Daoy (cell line): ENCODE measurements around a stretch of chr5.

GRCh38 chr5:125093741-125094195 lies 347.3 kb upstream of the ZNF608 start:
- RAMPAGE, long total RNA: no peak

DNA sequence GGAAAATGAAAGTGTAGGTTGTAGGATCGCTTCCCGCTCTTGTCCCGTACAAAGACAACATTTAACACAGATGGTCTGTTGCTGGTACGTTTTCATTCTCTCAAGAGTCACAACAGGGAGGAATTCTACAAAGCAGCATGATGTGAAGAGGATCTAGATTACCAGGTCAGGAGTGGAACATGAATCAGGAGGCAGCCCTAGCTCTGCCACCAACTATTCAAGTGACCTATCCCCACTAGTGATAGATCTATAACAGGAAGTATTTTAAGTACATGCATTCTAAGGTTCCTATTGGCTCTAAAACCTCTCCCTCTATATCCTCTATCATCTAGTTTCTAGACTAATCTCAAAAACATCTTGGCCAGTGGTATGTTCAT lies 58.8 kb upstream of the GRAMD2B start:
- RAMPAGE, long total RNA: no peak

DNA sequence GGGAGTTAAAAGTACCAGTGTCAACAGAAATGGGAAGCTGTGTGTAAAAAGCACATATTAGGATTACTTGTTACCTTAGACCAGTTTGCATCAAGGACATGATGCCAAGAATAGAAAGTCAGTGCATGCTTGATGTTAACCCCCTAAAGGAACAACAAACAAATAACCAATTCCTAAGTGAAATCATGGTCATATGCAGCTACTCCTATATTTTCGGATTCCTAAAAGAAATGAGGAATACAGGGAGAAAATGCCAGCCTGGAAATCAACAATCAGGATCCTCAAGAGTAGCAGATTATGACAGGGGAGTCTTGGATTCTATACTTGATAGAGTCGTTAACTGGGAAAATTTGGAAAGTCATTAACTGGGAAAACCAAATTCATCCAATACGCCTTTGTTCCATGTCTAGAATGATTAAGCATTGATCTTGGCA lies 18.9 kb upstream of the GRAMD2B start:
- RAMPAGE, long total RNA: no peak

- RAMPAGE, long total RNA: no peak
These were observed 30.8 kb downstream of the GRAMD2B start for GRCh38 chr5:126453986-126454450.

DNA sequence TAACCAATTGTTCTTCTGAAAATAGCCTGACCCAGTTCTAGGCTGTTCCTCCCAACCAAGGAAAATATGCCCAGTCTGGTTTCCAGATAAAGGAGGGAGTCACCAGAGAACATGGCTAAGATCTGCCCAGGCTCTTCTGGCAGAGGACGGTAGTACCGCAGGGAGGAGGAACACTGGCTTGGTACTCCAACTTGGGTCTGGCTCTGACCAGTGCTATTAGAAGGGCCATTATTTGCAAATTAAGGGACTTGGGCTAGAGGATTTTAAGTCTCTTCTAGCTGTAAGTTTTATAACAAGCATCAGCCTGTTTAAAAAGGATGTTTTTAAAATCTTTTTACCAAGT lies 63.2 kb downstream of the GRAMD2B start:
- RAMPAGE, long total RNA: no peak

GRCh38 chr5:126502086-126502655 lies 79.0 kb downstream of the GRAMD2B start:
- RAMPAGE, long total RNA: no peak

DNA sequence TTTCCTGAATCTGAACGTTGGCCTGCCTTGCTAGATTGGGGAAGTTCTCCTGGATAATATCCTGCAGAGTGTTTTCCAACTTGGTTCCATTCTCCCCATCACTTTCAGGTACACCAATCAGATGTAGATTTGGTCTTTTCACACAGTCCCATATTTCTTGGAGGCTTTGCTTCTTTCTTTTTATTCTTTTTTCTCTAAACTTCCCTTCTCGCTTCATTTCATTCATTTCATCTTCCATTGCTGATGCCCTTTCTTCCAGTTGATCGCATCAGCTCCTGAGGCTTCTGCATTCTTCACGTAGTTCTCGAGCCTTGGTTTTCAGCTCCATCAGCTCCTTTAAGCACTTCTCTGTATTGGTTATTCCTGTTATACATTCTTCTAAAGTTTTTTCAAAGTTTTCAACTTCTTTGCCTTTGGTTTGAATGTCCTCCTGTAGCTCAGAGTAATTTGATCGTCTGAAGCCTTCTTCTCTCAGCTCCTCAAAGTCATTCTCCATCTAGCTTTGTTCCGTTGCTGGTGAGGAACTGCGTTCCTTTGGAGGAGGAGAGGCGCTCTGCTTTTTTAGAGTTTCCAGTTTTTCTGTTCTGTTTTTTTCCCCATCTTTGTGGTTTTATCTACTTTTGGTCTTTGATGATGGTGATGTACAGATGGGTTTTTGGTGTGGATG lies 118.0 kb downstream of the LMNB1 start:
- RAMPAGE, long total RNA: no peak

DNA sequence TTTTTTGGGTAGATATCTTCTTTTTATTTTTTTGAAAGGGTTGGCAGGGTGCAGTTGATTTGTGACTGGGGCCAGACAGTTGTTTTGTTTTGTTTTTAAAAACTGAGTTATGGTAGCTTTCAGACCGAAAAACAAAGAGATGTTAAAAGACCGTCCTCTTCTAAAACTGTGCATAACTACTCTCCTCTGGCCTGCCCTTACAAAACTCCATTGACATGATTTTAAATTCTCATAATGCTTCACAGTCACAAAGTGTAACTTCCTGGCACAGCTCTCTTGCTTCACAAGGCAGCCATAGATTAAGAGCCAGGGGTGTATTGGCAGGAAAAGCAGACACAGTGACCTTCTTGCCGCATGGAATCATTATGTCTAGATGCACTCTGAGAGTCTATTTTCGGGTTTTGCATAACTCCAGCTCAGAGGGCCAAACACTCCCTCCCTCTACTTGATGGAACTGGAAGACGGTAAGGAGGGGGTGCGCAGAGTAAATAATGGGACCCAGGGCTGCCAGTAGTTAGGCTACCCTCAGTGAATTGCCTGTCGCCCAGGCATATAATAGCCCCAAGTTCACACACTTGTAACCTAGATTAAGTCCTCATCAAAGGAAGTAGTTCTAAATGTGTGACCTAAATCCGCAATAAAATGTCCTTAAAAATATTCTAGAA lies 110.1 kb downstream of the MARCHF3 start:
- RAMPAGE, long total RNA: no peak

DNA sequence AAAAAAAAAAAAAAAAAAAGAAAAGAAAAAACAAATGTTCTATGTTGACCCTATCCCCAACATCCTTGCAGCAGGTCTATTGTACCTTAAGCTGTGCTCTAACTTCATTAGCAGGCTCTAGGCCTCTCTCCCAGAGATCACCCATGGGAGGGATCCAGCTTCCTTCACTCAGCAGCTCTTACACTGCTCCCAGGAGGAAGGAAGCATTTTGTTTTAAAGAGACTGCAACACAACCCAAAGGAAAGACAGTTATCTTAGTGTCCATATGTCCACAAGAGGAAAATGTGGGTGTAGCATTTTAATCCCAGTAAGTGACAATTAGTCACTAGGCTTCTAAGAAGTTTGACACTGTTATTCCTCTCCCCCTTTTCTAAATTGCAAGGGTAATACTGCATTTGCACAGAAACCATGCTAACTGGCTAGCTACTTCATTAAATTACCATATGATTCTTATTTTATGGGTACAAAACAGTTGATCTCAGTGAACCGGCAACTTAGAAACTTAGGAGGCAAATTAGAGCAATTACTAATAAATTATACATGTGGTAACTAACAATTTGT lies 58.8 kb downstream of the MARCHF3 start:
- RAMPAGE, long total RNA: no peak

- RAMPAGE, long total RNA: no peak
These were observed 48.2 kb downstream of the MARCHF3 start for GRCh38 chr5:126982066-126982672.

DNA sequence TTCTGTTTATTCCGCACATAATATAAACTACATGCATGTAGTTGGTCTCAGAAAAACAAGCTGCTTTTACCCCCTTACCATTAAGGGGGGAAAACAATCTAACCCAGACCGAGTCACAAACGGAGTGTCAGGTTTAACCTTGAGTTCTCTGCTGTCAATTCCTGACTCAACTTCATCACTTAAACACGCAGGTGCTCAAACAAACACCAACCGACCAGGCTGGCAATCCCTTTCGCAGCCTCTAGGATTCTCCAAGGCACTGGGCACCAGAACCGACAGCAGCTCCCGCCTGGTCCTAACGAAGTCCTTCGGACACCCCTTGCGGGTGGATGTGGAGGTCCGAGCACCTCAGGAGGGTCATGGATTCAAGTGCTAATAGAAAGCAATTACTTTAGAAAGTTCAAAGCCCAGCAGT lies 931 bp downstream of the MARCHF3 start:
- RAMPAGE, long total RNA: no peak

DNA sequence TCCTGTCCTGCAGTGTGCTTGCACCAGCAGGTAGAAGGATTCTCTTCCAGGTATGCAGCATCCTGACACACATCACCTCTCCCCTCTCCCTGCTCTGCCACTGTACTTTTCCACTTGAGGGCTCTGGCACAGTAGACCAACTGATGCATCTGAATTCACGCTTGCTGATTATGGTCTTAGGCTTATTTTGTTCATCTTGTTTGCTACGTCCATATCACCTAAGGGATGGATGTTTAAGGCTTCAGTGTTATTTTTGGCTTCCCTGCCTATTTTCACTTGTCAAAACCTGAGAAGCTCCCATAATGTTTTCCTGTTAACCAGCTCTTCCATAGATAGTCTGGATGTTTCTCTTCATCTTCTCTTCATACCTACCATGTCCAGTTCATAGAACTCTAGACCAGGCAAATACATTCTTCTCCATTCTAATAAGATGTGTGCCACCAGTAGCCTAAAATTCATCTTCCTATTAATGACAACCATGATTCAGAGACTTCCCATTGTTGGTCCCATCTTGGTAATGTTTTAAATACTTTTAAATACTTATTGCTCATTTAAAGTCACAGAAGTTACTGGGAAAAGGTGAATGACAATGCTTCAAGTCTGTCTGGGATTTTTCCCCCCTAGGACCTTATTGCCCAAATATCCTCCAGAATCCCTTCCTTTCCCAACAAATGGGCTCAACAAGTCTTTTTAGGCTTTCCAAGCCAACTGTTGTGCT lies 64.8 kb upstream of the SLC12A2 start:
- RAMPAGE, long total RNA: no peak

DNA sequence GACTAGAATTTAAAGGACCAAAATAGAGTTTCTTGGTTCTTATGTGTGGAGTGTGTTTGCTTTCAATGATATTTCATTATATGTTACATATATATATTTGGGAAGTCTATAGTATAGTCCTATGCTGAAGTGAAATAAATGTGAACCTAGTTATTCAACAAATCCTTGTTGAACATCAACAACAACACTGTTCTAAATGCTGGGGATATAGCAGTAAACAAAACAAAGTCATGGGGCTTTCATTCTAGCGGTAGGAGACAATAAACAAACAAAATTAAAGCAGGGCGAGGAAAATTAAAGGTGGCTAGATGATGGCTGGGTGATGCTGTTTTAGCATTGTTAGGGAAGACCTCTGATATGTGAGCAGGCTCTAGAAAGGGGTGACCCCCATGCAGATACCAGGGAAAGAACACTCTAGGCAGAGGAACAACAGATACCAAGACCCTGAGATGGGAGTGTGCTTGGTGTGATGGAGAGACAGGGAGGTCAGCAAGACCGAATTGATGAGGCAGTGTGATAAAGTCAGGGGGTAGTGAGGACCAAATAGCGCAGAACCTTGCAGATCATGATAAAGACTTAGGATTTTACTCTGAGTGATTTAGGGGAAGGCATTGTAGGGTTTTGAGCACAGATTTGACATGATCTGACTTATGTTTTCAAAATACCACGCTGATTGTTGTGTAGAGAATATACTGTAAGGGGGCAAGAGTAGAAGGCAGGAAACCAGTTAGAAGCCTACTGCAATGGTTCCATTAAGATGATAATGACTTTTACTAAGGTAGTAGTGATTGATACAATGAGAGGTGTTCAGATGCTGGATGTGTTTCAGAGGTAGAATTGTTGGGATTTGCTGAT lies 7.0 kb downstream of the SLC12A2 start:
- RAMPAGE, long total RNA: no peak

DNA sequence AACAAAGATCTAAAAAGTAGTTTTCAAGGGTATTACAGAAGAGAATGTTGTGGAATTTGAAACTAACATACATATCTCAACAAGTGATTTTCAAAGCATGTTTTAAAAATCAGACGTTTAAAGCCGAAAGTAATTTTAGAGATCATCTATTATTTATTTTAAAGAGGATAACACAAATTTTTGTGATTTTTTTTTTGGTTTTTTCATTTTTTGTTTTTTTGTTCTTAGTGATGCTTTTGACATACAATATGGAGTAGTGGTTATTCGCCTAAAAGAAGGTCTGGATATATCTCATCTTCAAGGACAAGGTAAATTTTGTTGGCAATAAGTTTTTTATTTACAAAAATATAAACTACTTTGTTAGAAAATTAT lies 87.9 kb downstream of the SLC12A2 start:
- RAMPAGE, long total RNA: no peak

DNA sequence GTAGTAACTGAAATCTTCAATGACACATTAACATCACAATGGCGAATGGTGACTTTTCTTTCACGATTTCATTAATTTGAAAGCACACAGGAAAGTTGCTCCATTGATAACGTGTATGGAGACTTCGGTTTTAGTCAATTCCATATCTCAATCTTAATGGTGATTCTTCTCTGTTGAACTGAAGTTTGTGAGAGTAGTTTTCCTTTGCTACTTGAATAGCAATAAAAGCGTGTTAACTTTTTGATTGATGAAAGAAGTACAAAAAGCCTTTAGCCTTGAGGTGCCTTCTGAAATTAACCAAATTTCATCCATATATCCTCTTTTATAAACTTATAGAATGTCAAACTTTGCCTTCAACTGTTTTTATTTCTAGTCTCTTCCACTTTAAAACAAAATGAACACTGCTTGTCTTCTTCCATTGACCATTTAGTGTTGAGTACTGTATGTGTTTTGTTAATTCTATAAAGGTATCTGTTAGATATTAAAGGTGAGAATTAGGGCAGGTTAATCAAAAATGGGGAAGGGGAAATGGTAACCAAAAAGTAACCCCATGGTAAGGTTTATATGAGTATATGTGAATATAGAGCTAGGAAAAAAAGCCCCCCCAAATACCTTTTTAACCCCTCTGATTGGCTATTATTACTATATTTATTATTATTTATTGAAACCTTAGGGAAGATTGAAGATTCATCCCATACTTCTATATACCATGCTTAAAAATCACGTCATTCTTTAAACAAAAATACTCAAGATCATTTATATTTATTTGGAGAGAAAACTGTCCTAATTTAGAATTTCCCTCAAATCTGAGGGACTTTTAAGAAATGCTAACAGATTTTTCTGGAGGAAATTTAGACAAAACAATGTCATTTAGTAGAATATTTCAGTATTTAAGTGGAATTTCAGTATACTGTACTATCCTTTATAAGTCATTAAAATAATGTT lies 103.4 kb downstream of the SLC12A2 start:
- RAMPAGE, long total RNA: no peak

DNA sequence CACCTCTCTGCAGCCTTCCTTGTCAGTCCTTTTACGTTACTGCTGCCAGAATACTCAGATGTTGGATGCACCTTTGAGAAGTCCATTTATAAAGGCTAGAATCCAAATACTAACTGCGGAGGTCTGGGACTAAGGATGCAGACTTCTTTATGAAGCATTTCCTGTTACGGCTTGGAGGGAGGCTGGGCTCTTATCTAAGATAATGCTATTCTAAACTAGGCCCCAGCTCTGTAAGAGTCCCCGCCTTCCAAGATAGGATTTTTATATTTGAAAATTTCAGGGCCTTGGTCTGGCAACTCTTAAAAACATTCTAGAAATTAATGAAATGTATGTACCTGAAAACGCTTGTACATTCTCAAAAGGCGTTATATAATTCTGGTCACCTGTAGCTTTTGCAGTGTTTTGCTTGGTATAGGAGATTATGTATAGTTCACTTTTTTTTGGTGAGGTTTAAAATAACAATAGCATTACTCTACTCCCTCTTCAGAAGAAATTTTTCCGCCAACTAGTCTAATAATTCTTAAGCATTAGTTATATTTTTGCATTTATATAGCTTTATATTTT lies 2.2 kb downstream of the ISOC1 start:
- RAMPAGE, long total RNA: no peak

GRCh38 chr5:129751514-129751909 lies 3.6 kb downstream of the MINAR2 start:
- RAMPAGE, long total RNA: no peak

GRCh38 chr5:129990737-129991063 lies 86.4 kb downstream of the CHSY3 start:
- RAMPAGE, long total RNA: no peak

- RAMPAGE, long total RNA: no peak
These were observed 128.6 kb downstream of the CHSY3 start for GRCh38 chr5:130032721-130033310.

DNA sequence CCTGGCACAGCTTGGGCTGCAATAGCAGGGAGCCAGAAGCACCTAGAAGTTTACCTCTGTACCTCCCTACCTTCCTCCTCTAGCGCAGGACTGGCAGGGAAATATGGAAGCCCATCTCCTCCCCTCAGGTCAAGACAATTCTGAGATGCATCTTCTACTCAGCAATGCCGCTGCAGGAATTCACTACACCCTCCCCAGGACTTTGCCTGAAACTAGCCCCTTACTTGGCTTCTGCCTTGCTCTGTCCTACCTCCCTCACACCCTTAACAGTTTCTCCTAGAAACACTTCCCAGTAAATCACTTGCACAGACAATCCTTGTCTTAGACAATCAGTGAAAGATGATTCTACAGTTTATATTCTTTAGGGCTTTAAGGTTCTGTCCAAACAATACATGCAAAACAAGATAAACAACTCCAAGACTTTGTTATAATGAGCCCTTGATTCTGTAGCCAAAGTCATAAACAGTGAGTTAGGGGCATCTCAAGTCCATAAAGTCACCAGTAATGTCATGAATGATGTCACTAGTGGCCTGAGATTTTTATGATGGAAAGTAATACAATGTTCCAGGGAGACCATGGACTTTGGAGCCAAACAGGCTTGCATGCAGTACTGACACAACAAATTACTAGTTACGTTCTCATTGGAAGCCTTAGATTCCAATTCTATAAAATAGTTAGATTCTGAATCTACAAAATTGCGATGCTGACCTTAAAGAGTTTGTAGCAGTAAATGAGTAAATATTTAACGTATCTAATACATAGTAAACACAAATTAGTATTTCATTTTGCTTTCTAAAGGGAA lies 280.2 kb downstream of the HINT1 start:
- RAMPAGE, long total RNA: no peak